ENCODE measurements around a stretch of chr5.

- RAMPAGE, long total RNA: no peak
- RRBS: no CpG with 5 or more reads among the region's 17 CpGs
These were observed 1.7 kb downstream of the EDIL3 start for GRCh38 chr5:84382999-84383446.

DNA sequence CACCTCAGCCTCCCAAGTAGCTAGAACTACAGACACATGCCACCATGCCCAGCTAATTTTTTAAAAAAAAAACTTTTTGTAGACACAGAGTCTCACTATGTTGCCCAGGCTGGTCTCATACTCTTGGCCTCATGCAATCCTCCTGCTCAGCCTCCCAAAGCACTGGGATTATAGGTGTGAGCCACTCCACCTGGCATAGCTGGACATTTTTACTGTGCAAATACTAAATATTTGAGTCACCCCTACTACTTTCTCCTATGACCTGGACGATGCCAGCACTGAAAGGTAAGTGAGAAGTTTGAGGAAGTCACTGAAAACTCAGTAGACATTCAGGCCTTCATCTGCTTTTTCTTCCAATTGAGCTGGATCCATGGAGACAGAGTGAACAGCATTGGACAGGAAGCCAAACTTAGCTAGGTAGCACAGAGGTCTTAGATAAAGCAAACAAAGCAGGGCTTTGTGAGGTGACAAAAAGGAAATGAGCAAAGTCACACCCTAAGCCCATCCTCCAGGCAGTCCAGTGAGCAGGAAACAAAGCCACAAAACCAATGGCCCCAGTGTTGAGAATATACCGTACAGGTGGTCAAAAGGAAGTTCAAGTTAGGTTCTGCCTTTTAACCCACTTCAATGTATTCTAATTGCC lies 192.7 kb upstream of the RASA1 start:
- RAMPAGE, long total RNA: no peak
- RRBS: no CpG with 5 or more reads among the region's 2 CpGs

DNA sequence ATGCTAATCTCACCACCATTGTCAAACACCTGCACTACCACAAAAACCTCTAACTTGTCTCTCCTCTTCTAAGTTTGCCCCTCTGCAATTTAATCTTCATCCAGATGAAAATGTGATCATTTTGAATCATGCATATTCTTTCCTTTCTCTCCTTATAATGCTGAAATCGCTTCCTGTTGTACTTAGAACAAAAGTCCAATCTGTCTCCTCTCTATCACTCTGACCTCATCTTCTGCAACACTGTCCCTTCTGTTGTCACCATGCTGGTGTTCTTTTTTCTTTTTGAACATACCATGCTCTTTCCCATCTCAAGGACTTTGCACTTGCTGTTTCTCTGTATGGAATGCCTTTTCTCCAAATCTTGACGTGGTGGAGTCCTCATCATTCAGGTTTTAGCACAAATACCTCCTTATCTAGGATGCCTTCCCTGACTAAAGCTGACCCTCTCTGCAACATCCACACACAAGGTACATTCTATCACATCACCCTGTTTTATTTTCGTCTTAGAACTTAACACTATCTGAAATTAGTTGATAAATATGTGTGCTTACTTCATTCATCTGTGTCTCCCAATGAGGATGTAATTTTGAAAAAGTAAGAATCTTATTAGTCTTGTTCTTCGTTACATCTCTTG lies 145.5 kb upstream of the RASA1 start:
- RAMPAGE, long total RNA: no peak
- RRBS: no CpG with 5 or more reads among the region's 4 CpGs

- RAMPAGE, long total RNA: no peak
- RRBS: no CpG with 5 or more reads among the region's 5 CpGs
These were observed 68.0 kb downstream of the CCNH start for GRCh38 chr5:87344565-87345290.

DNA sequence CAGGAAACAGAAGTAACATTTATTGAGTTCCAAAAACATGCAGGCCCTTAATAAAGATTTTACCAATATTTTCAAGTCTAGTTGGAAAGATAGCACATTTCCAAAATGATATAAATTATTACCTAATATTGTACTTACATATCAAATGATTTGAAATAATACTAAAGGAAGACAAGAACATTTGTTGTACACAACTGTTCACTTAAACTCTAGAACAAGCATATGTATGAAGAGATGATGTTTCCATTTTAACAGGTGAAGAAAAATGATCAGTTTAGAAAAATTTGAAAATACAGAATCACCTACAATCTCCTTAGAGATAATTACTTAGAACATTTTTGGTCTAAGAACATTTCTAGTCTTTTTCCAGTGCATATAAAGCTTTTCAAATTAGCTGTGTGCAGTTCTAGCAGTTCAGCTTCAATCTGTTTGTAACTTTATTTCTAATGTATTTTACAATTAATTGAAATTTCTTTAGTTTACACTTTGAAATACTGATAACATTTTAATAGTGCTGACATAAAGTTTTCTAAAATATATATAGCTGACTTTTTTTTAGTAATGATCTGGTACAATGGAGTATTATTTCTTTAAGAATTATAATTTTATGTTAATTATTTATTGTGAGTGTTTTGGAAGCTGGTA lies 43.5 kb downstream of the CCNH start:
- RAMPAGE, long total RNA: no peak

DNA sequence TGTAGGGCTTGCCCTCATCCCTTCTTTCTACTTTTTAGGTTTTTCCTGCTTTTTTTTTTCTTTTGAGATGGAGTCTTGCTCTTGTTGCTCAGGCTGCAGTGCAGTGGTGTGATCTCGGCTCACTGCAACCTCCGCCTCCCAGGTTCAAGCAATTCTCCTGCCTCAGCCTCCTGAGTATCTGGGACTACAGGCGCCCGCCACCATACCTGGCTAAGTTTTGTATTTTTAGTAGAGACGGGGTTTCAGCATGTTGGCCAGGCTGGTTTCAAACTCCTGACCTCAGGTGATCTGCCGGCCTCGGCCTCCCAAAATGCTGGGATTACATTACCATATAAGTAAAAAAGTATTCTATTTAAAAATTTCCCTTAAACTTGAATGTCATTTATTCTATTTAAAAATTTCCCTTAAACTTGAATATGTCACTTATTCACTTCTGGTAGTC lies 37.5 kb downstream of the CCNH start:
- RAMPAGE, long total RNA: no peak
- RRBS: no CpG with 5 or more reads among the region's 7 CpGs

DNA sequence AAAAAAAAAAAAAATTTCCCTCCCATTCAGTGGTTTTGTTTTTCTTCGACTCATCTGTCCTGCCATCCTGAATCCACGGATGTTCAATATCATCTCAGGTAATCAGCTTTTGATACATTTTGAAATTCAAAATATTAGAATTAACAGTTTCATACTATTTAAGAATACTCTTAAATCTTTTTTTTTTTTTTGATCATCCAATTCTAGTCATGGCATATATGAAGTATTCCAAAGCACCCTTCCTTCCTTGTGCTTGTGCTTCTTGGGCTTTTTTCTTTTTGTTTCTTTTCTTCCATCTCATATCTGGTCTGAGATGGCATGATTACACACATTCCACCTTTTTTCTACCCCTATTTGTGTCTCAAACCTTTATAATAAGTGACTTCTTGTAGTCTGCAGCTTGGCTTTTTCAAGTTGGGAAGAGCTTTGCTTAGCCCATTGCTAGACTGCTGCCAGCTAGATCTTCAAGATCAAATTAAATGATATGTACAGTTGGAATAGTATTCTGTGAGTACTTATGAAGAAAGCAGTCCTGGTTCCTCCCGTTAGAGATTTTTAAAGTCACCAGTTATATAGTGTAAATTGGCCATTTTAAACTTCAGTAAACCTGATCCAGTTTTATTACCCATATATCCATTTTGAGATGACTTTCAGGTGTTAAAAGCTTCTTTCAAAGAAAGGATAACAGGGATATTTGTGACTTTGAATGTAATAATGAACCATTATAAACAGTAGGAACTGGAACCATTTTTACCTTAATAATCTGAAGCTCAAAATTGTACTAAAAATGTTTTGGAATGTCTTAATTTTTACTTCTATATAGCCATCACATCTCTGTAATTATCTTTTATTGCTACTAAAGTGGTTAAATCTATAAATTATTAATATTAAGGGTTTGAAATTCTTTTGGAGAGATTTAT lies 28.8 kb downstream of the CCNH start:
- RAMPAGE, long total RNA: no peak
- RRBS: no CpG with 5 or more reads among the region's 3 CpGs

DNA sequence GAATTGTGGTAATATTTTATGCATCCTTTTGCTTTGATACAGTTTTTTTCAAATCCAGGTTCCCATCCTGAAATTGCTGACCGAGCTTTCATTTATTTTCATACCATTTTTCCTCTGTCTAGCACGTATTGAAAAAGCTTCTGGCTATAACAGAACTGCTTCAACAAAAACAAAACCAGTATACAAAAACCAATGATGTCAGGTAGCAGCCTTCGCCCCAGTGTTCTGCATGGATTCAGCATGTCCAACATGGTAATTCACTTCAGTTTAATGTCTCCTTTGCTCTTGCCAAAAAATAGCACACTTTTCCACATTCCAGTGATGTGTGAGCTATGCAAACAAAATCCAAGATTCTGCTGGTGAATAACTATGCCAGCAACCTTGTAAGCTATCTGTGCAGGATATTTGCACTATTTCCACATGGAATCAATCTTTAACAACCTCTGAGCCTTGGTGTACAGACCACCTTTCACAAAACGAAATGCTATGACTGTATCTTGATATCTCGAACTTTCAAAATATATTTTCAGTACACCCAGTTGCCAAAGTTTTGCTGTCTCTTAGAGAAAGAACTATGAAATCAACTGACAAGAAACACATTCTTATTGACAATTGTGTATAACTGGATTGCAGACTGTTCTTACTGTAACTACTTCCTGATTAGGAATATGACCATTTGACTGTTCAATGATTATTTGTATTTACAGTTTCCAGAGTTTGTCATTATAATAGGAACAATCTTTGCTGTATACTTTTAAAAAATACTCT lies 21.9 kb downstream of the CCNH start:
- RAMPAGE, long total RNA: no peak
- RRBS: no CpG with 5 or more reads among the region's 5 CpGs

DNA sequence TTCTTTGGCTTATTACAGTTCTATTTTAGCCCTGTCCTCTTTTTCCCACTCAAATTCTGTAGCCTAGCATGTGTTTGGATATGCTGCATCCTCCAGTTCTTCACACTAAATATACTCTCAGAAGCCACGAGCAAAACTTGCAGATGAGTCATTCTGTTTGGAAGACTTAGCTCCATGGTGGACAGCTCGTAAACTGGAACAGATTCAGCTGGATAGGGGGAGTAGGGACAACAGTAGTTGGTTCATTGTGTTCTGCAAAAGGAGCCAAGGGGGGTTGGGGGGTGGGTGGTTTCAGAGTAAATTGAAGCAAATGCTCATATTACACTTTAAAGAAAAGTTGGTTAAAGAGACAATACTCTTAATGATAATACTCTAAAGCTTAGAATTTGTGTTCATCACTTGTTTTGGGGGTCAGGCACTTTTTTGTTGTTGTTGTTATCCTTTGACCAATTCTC lies 369.3 kb downstream of the TMEM161B start:
- RAMPAGE, long total RNA: no peak
- RRBS: no CpG with 5 or more reads among the region's 2 CpGs

- RAMPAGE, long total RNA: no peak
- RRBS: no CpG with 5 or more reads among the region's 9 CpGs
These were observed 127.0 kb downstream of the TMEM161B start for GRCh38 chr5:88141679-88142007.

GRCh38 chr5:88502463-88502664 lies 233.7 kb upstream of the TMEM161B start:
- RAMPAGE, long total RNA: no peak
- RRBS: no CpG with 5 or more reads among the region's 2 CpGs

- RAMPAGE, long total RNA: no peak
- RRBS: no CpG with 5 or more reads among the region's 16 CpGs
These were observed 216.2 kb downstream of the MEF2C start for GRCh38 chr5:88666737-88667214.

DNA sequence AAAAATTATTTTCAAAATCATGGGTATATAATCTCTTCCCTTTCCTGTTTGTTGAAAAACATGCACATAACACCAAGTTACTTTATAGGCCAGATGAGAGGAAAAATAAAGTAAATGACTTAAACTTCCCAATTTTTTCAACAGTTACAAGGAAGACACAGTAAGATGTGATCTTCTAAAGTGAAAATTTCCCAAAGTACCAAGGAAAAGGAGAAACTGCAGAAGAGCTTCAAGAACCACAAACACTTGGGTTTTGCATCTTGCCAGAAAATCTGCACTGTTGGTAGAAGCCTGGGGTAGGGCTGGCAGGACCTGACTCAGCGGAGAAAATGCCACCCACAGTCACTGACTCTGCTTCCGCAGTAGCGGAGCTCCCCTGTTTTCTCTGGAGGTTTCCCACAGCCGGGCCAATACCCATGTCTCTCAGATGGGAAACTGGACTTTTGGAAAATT lies 104.4 kb downstream of the MEF2C start:
- RAMPAGE, long total RNA: no peak
- RRBS: no CpG with 5 or more reads among the region's 4 CpGs

- RAMPAGE, long total RNA: no peak
- RRBS: no CpG with 5 or more reads among the region's 7 CpGs
These were observed 97.0 kb downstream of the MEF2C start for GRCh38 chr5:88785826-88786581.

GRCh38 chr5:88823628-88824154 lies 59.3 kb downstream of the MEF2C start:
- RAMPAGE, long total RNA: no peak
- RRBS: no CpG with 5 or more reads among the region's 5 CpGs

GRCh38 chr5:88876569-88877520 lies 6.1 kb downstream of the MEF2C start:
- RAMPAGE, long total RNA: no peak
- RRBS: no CpG with 5 or more reads among the region's 5 CpGs

DNA sequence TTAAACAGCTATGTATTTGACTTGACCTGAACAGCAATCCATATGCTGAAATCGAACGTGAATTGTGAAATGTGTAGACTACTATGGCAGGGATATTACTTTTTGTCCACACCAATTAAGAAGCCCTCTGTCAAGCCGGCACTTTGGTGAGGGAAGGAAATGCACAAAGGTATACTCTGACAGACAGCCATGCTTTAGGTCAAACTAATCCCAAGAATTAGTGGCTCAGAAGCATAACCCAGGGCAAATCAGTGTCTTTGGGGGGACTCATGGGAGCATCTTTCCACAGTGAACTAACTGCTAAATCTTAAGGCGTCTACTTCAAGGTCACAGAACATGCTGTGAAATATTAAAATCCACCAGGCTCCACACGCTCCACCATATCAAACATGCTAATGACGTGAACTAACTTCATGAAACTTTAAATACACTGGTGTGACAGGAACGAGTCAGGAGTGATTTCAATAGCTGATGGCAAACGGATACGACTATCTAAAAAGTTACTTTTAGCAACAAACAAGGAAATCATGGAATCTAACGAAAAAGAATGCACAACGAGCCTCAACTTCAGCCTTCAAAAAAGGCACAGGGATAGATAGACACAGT lies 611 bp downstream of the MEF2C start:
- RAMPAGE, long total RNA: no peak
- RRBS: no CpG with 5 or more reads among the region's 11 CpGs

DNA sequence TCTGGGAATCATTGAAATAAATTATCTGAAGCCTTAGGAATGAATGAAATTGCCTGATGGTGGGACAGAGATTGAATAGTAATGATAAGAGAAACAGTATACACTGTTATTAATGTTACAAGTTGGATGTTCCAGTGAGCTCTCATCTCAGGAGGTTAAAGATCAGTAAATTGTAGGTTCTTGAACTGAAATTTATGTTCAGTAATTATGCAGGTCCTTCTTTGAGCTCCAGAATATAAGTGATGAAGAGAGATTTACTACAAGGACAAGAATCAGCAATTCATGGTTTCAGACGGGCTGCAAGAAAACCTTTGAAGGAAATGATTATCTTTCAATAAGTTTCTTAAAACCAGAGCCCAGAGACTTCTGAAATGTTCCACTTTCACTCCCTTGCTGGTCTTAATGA lies 505.7 kb upstream of the MEF2C start:
- RAMPAGE, long total RNA: no peak
- RRBS: no CpG with 5 or more reads among the region's 1 CpG

- RAMPAGE, long total RNA: no peak
- RRBS: no CpG with 5 or more reads among the region's 3 CpGs
These were observed 181.9 kb downstream of the CETN3 start for GRCh38 chr5:90227567-90228048.

DNA sequence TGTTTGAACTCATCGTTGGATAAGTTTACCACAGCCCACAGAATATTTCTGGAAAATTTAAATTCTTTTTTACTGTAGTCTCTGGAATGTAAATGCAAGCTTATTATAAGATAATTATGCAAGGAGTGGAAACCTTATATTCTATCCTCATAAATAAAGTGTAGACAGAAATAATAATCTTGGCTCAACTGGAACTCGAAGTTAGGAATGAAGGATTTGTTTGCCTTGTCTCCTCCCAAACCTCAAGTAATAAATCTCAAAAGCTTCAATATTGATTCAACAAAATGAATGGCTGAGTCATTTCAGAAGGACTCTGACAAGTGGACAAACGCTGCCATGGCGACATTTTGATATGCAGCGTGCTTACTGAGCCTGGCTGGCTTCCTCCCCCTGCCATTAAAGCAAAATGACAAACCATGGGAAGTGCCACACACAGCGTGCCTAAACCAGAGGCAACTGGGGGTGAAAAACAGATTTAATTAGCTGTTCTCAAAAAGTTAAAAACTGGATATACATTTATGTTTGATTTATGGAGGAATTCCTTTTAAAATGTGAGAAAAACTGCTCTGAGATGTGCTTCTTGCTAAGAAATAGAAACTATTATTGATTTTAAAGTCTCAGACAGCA lies 10.5 kb upstream of the ADGRV1 start:
- RAMPAGE, long total RNA: no peak
- RRBS: no CpG with 5 or more reads among the region's 6 CpGs

All from epithelial cell of proximal tubule (primary cell).